Measurements from ENCODE around the genes SNX17 and FNDC4.

DNA sequence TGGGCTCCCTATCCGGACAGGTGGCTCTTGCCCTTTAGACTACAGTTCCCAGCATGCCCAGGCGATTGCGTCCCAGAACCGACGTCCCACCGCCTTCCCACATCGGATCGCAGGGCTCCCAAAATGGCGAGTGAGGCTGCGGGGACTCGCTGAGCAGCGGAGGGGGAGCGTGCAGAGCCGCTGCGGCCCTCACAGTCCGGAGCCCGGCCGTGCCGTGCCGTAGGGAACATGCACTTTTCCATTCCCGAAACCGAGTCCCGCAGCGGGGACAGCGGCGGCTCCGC lies at the start of gene SNX17:
Gene SNX17 (plus strand): TSS at position 101 of the 284 bp plus-strand sequence.
- PRO-cap, result bidirectional peak, plus-strand start at position 121 of the sequence, minus-strand start outside the sequence
- RAMPAGE, long total RNA, 4 experiments, result start-site peak on the plus strand in 2 of 4 experiments, centred at positions 101 to 113 of the sequence, 53 to 245 reads per replicate

- PRO-cap, result no peak
- RAMPAGE, long total RNA, 4 experiments, result no peak in any of the 4 experiments
Observed at GRCh38 chr2:27376283-27377427, 3.9 kb downstream of the ZNF513 start.

- PRO-cap, result no peak
- RAMPAGE, long total RNA, 4 experiments, result start-site peak on the minus strand in 1 of 4 experiments, at chr2:27393221-27393293 at its widest, 9 reads per replicate
Observed at GRCh38 chr2:27393001-27393434, 12.5 kb upstream of the ZNF513 start.

- PRO-cap, result unidirectional peak, minus-strand start at chr2:27495198
- RAMPAGE, long total RNA, 4 experiments, result no peak in any of the 4 experiments
Observed at GRCh38 chr2:27494656-27495558, at the start of gene FNDC4. TSS of gene FNDC4 (minus strand) at chr2:27495200.

- PRO-cap, result no peak
- RAMPAGE, long total RNA, 4 experiments, result start-site peak on the plus strand in 1 of 4 experiments, at chr2:27584567-27584737 at its widest, 20 reads per replicate
Observed at GRCh38 chr2:27584093-27585012, 1.5 kb downstream of the ZNF512 start.

- PRO-cap, result no peak
- RAMPAGE, long total RNA, 4 experiments, result no peak in any of the 4 experiments
Observed at GRCh38 chr2:27622604-27623168, 6.1 kb downstream of the CCDC121 start.

DNA sequence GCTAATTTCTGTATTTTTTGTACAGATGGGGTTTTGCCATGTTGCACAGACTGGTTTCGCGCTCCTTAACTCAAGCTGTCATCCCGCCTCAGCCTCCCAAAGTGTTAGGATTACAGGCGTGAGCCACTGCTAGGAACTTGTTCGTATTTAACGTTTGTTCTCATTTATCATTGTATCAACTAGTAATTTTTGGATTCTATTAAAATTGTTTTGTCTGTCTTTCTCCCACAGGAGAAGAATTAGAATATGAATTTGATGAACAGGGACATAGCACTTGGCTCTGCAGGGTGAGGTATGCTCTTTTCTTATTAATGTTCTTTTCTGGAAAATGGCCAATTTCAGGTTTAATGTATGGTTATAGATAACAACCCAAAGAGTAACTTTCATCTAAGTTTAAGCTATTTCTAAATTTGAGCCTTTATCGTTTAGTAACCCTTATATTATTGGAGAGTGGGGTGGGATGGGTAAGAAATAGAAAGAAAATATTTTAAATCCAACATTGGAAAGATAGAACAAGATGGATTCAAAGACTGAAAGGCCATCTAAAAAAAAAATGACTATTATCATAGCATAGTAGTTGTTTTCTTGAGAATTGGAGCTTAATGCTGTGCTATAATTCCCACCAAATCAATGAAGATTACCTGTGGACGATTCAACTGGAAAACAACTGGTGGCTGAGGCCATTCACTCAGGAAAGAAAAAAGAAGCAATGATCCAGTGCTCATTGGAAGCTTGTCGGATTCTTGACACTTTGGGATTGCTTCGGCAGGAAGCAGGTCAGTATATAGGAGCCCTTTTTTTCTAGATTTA lies 5.1 kb downstream of the SLC4A1AP start:
- PRO-cap, result no peak
- RAMPAGE, long total RNA, 4 experiments, result no peak in any of the 4 experiments

DNA sequence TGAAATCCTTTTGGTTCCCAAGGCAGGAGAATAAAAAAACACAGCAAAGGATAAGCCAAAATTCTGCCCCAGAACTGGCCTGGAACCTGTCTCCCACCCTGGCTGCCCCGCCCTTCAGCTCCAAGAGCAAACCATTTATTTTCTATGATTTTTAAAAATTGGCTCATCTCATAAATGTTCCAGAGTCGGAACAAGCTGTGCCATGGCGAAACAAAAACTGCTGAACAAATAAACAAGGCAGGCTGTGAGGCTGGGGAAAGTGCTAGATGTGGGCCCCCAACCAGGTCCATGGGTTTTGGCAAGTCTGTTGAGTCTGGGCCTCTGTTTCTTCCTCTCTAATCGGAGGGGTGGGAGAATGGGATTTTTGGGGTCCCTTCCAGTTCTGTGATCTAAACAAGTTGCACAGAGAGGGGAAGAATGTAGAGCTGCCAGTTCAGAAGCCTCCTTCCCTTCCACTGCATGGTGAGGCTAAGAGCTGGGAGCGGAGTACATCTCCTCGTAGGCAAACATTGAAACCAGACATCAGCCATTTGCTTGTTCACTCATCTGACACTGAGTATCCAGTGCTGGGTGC lies 44.3 kb downstream of the SLC4A1AP start:
- PRO-cap, result no peak
- RAMPAGE, long total RNA, 4 experiments, result no peak in any of the 4 experiments

- PRO-cap, result no peak
- RAMPAGE, long total RNA, 4 experiments, result no peak in any of the 4 experiments
Observed at GRCh38 chr2:27977813-27978528, 87.4 kb downstream of the BABAM2 start.

- PRO-cap, result bidirectional peak, plus-strand start at chr2:28391238, minus-strand start at chr2:28391046
- RAMPAGE, long total RNA, 4 experiments, result no peak in any of the 4 experiments
Observed at GRCh38 chr2:28391188-28391474, 1.5 kb upstream of the FOSL2 start.

DNA sequence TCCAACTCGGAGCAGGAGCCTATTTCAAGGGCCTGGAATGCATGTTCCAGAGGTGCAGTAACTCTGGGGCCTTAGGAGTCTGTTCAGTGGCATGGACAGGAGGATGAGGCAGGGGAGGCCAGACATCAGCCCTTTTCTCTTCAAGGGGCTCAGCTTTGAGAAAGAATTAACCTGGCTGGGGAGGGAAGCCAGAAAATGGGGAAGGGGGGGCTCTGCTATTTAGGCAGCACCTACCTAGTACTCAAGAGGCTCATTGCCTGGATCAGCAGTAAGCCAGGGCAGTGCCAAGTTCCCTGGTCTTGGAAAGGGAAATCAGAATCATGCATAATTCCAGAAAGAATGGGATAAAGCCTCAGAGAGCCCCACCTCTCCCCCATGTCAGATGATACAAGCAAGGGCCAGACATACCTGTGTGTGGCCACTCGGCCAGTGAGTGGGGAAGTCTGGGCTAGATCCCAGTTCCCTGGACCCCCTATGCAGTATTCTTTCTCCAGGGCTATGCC lies 12.3 kb downstream of the FOSL2 start:
- PRO-cap, result no peak
- RAMPAGE, long total RNA, 4 experiments, result no peak in any of the 4 experiments

GRCh38 chr2:28548054-28548622 lies 52.3 kb downstream of the PLB1 start:
- PRO-cap, result no peak
- RAMPAGE, long total RNA, 4 experiments, result no peak in any of the 4 experiments

GRCh38 chr2:28598348-28599066 lies 102.6 kb downstream of the PLB1 start:
- PRO-cap, result no peak
- RAMPAGE, long total RNA, 4 experiments, result no peak in any of the 4 experiments

DNA sequence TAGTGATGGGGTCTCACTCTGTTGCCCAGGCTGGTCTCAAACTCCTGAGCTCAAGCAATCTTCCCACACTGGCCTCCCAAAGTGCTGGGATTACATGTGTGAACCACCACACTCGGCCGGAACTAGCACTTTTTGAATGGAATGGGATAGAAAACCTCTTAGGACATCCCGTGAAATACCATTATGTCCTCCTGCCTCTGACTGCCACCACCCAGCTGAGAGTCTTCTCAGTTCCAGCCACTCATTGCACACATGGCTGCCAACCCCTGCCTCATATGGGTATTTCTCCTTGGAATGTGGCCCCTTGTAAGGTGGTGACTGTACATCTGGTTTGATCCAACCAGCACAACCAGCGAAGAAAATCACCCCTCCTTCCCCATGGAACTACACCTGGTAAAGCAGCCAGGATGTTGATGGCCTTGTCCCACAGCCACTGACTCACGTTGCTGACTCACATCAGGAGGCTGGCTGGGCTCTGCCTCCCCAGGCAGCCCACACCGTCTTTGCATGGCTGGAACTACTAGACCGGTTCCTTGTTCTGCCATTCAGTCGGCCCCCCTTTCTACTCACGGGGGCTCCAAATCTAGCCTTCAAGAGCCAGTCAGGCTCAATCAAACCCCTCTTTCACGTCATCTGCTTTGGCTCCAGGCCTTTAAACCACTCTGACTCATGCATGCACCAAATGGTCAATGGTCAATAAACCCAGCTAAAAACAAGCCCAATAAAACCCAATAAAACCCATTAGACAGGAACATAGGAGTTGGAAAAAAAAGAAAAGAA lies 114.7 kb downstream of the PLB1 start:
- PRO-cap, result no peak
- RAMPAGE, long total RNA, 4 experiments, result no peak in any of the 4 experiments

- PRO-cap, result no peak
- RAMPAGE, long total RNA, 4 experiments, result no peak in any of the 4 experiments
Observed at GRCh38 chr2:28613036-28613790, 117.4 kb downstream of the PLB1 start.

DNA sequence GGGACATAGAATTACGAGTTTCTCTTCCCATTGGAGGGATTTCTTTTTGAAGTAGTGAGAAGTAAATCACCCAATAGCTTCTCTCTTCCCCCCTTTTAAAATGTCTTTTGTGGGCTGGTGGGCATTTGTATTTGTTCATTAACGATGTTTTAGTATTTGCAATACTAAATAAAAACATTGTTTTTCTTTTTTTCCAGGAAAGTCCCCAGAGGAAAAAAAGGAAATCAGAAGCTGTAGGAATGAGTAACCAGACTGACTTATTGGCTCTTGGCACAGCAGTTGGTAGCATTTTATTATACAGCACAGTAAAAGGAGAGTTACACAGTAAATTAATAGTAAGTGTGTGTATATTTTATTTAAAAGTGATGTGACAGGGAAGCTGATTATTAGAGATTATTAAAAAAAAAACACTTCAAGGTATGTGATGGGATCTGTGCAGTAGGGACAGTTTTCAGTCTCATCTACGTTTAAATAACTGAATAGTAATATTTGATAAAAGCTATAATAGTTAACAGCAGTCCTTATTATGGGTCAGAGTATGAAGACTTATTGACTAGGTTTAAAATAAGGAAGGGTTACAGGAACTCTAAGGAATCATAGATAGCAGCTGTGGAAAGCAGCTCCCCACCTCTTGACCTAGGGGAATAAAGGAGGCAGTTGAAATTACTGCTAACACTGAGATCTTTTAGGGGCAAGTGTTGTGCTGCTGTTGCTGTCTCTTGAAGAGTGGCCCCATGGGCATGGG lies 7.5 kb downstream of the WDR43 start:
- PRO-cap, result no peak
- RAMPAGE, long total RNA, 4 experiments, result no peak in any of the 4 experiments

DNA sequence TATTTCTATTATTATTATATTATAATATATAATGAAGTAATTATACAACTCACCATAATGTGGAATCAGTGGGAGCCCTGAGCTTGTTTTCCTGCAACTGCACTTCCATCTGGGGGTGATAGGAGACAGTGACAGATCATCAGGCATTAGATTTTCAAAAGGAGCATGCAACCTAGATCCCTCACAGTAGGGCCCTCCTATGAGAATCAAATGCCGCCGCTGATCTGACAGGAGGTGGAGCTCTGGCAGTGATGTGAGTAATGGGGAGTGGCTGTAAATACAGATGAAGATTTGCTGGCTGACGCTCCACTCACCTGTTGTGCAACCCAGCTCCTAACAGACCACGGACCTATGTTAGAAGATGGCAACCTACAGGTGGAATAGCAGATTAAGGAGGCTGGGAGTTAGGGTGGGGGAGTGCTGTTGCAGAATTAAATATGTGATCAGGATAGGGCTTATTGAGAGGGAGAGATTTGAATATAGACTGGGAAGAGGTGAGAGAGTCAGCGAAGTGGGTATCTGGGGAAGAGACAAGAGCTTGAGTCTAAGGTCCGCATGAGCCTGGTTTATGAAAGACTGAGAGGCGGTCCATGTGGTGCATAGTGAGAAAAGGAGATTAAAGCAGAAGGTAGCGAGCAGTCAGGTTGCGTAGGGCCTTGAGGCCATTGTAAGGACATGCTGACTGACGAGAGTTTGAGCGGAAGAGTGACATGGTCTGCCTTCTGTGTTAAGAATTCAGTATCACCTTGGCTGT lies 31.4 kb upstream of the TOGARAM2 start:
- PRO-cap, result no peak
- RAMPAGE, long total RNA, 4 experiments, result no peak in any of the 4 experiments

DNA sequence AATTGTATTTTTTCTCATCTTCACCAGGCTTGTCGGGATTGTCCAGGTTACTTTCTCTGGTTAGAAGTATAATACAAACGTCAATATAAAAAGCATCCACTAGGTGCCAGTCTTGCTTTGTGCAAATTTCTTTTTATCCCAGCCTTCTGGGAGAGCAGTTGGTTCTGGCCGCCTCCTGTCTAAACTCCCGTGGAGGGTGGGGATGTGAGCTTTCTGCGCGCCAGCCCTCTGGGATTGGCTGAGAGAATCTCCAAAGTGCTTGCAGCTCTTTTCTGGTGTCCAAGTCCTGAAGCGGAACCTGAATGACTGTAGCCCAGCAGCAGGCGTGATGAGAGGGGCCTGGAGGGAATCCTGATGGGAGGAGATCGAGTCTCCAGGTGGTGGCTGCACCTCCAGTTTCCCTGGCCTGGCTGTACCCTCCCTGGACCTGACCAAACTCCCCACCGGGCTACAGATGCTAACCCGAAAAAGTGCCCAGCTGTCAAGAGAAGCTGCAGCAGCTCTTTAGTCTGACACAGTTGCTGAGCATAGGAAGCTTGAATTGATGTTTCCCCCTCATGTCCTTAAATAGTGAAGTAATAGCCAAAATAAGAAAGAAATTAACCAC lies 22.3 kb upstream of the TOGARAM2 start:
- PRO-cap, result no peak
- RAMPAGE, long total RNA, 4 experiments, result no peak in any of the 4 experiments

- PRO-cap, result no peak
- RAMPAGE, long total RNA, 4 experiments, result no peak in any of the 4 experiments
Observed at GRCh38 chr2:28993505-28994167, 12.5 kb downstream of the TOGARAM2 start.

- PRO-cap, result no peak
- RAMPAGE, long total RNA, 4 experiments, result no peak in any of the 4 experiments
Observed at GRCh38 chr2:29000512-29000802, 19.4 kb downstream of the TOGARAM2 start.

Measured in Peyer's patch (tissue), 4 donors.